LHCN-M2 (cell line): ENCODE results near the genes DDOST, KIF17, RAP1GAP and USP48.

GRCh38 chr1:20486588-20487781 lies 975 bp upstream of the CAMK2N1 start:
- RAMPAGE, long total RNA, result no peak

- RAMPAGE, long total RNA, result no peak
Measured at GRCh38 chr1:20589255-20590176, 619 bp downstream of the CDA start.

- RAMPAGE, long total RNA, result no peak
Measured at GRCh38 chr1:20661138-20662057, at the start of gene DDOST. Gene DDOST (minus strand): TSS chr1:20661369.

GRCh38 chr1:20666786-20667207 lies 5.6 kb upstream of the DDOST start:
- RAMPAGE, long total RNA, result no peak

DNA sequence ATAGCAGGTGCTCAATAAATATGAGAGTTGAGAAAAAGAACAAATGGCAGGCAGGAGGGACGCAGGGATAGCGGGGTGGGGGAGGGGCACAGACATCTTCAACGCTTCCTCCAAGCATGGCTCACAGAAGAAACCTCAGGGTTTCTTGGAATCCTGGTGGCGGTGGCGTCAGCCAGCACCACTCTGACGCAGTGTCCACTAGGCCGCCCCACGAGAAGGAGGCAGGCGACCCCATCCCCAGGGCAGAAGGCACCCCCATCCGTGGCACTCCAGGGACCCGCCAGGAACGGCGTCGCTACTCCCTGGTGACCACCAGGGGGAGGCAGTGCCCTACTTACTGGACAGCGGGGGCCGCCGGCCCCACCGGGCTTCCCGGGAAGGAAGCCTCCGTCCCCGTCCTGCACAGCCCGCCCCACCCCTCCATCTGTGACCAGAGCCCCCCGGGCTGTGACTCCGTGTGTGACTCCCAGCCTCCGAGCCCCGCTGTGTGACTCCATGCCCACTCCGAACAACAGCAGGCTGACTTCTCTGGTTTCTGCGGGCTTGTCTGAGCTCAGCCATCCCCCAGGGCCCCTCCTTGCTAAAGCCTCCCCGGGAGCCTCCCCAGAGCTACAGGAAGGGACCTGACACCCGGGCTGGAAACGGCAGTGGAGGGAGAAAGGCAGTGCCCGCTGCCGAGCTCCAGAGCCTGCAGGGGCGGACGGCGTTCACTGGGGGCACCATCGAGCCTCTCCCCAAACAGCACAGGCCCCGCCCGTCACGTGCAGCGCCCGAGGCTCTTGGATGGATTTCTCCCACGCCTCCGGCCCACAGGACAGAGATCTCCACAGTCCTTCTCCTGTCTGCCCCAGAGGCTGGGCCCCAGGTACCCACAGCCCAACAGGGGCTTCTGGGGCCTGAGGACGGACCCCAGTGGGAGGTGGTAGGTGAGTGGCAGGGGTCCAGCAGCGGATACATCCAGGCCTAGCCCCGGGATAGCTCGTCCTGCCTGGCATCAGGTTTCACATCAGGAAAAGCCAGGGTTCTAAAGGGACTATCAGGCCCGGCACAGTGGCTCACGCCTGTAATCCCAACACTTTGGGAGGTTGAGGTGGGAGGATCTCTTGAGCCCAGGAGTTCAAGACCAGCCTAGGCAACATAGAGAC lies 21.1 kb downstream of the KIF17 start:
- RAMPAGE, long total RNA, result no peak

- RAMPAGE, long total RNA, result no peak
Measured at GRCh38 chr1:20717384-20718422, at the start of gene KIF17. Gene KIF17 (minus strand): TSS chr1:20718007.

- RAMPAGE, long total RNA, result no peak
Measured at GRCh38 chr1:20985792-20986419, 190.8 kb downstream of the EIF4G3 start.

GRCh38 chr1:21175650-21176467 lies 838 bp downstream of the EIF4G3 start:
- RAMPAGE, long total RNA, result no peak

DNA sequence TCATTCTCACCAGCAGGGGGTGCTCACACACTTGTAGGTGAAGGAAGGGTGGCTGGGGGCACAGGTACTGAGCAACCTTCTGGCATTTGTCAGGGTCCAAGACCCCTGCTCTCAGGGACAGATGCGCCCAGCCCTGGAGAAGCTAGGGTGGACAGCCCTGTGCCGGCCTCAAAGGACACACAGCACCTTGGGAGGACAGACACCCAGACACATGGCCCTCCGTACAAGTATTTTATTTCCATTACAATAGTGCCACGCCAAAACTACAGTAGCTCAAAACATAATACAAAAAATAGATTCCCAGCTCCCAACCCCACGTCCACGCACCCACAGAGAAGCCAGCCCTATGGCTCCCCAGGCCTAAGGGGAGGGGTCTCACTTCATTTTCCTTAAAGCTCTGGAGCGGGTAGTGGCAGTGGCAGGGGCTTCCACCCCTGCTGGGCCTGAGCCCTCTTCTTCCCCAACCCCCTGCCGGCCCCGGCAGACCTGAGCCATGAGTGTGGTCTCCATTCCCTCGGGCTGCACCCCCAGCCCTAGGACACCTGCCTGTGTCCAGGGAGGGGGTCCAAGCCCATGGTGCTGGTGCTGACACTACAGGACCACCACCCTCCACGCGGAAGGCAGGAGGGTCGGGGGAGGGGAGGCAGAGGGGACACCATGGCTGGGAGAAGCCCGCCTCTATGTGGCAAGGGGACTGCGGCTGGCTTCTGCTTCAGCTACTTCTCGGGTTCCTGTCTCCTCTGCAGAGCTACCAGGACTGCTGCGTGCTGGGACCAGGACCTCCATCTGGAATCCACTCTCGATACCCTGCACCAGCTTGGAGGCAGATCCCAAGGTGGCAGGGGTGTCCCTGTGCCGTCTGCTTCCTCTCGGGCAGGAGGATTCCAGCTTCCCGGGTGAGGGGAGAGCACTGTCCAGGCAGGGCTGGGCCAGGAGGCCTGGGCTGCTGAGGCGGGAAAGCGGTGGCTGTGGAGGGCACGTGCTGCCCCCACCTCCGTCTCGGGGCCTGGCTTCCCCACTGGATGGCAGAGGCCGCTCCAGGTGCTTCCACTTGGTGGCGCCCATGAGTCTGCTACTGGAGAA lies 40.7 kb upstream of the EIF4G3 start:
- RAMPAGE, long total RNA, result no peak

DNA sequence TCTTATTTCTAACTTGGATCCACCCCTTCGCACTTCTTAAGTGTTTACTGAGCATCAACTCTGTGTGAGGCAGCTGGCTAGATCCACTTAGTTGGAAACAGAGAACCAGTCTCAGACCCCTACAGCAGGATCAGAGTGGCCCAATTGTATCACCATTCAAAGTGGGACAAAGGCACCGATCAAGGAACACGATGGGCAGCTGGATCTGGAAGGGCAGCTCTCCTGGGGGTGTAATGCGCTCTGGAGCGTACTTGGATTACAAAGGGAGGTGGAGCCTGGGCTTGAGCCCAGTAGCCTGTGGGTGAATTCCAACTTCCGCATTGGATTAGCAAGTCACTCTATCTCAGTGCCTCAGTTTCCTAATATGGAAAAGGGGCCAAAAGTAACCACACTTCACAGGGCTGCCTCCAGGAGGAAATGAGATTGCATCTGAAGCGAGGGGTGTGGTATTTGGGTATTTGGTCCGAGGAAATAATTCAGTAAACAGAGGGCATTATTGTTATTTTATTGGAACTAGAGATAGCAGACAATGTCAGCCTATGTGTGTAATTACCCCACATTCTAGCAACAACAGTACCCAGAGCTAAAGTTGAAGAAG lies 11.9 kb downstream of the ECE1 start:
- RAMPAGE, long total RNA, result no peak

GRCh38 chr1:21294247-21295044 lies 4.2 kb upstream of the ECE1 start:
- RAMPAGE, long total RNA, result no peak

DNA sequence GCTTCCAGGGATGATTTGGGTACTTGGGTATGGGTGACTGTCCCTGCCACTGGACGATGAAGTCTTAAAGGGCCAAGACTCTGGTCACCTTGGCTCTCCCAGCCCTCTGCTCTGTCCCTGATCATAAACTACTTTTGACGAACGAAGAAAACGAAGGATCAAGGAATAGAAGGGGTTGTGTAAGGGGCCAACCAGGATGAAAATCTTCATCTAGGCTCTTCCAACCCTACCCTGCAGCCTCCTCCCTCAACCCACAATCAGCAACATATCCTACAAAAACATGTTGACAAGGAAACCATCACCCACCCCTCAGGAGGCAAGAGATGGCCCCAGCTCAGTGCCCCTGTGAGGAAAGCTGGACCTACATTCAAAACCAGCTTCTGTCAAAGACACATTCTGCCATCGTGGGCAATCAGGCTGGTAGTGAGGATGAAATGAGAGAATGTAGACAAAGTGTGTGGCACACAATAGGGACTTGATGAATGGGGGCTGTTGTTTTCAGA lies 20.5 kb upstream of the ECE1 start:
- RAMPAGE, long total RNA, result no peak

DNA sequence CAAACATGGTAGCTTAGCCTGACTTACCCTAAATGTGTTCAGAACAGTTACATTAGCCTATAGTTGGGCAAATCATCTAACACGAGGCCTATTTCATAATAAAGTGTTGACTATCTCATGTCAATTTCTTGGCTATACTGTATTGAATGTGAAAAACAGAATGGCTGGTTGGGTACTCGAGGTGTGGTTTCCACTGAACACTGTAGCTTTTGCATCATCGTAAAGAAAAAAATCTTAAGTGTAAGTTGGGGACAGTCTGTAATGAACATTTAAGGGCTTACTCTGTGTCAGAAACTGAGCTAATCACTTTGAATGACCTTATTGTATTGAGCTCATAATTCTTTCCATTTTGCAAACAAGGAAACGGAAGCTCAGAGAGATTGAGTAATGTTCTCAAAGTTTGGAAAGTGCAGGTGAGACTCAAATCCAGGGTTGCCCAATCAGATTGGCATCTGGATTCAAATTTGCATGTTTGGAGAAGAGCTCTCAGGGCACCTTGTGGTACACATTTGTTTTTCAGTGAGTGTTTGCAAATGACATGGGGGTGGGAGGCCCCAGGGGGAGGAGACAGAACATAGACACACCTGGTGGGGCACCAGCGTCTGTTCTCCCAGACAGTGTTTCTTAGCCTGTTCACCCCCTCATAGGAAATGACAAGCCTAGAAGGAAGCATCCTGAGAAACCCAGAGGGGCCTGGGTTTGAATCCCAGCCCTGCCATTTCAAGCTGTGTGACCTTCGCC lies 7.9 kb downstream of the ALPL start:
- RAMPAGE, long total RNA, result no peak

GRCh38 chr1:21541287-21541869 lies 32.2 kb downstream of the ALPL start:
- RAMPAGE, long total RNA, result no peak

GRCh38 chr1:21541870-21542441 lies 32.7 kb downstream of the ALPL start:
- RAMPAGE, long total RNA, result no peak

DNA sequence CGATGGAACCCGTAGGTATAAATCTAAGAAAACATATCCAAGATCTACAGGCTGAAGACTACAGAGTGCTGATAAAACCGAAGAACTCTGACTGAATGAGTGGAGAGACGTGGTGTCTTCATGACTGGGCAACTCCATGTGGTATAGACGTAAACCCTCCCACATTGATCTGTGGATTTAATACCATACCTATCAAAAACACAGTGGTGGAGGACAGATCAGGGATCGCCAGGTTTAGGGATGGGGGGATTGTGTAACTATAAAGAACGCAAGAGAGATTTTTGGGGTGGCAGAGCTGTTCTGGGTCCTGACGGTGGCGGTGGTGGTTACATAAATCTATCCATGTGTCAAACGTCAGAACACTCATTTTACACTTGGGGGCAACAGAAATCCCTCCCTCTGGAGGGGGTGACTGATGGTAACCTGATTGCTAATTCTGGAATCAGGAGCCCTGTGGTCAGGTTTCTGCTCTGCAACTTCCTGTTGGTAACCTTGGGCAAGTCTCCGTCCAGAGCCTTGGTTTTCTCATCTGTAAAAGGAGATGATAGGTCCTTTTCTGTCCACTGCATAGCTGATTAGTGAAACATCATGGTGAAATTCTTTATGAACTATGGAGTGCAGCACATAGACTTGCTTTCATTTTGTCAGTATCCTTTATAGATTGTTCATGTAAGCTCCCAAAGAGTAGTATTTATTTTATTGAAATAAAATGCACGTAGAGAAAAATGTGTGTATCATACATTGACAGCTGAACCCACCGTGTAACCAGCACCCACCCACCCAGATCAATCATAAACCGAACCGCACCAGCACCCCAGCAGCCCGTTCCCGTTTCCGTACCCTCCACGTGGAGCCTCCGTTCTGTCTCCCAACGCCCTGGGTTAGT lies 40.9 kb downstream of the ALPL start:
- RAMPAGE, long total RNA, result no peak

GRCh38 chr1:21641826-21642405 lies 27.2 kb downstream of the RAP1GAP start:
- RAMPAGE, long total RNA, result no peak

DNA sequence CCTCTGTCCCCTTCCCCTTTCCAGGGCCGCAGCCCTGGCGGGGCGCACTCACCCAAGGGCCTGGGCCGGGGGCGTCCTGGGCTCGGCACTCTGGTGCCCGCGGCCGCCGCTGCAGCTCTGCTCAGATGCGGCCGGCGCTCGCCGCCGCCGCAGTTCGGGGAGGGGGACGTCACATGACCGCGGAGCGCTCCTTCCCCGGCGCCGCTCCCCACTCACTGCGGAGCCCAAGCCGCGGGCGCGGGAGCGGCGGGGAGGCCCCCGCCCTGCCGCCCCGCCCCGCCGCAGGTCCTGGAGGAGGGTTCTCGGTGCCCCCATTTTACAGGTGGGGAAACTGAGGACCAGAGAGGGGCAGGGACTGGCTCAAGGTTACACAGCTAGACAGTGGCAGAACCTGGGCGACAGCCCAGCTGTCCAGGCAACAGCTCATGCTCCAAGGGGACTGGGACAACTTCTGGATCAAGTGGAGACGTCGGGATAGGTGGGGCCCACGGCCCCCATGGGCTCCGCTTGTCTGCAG lies at the start of gene RAP1GAP:
RAP1GAP (minus strand) TSS at position 156 of the 517 bp plus-strand sequence.
- RAMPAGE, long total RNA, result no peak

DNA sequence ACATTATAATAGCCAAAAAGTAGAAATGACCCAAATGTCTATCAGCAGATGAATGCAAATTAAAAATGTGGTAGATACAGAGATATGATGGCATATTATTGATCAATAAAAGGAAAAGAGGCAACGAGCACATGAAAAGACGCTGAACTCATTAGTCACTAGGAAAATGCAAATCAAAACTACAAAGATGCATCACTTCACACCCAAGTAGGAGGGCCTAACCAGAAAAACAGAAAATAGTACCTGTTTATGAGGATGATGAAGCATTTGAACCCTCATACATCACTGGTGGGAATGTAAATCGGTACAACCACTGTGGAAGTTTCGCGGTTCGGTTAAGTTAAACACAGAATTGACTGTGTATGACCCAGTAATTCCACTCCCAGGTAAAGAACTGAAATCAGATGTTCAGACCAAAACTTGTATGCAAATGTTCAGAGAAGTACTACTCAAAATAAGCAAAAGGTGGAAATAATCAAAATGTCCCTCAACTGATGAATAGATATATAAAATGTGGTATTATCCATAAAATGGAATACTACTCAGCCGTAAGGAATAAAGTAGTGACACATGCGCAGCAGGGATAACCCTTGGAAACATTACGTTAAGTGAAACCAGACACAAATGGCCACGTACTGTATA lies 3.1 kb downstream of the USP48 start:
- RAMPAGE, long total RNA, result no peak

DNA sequence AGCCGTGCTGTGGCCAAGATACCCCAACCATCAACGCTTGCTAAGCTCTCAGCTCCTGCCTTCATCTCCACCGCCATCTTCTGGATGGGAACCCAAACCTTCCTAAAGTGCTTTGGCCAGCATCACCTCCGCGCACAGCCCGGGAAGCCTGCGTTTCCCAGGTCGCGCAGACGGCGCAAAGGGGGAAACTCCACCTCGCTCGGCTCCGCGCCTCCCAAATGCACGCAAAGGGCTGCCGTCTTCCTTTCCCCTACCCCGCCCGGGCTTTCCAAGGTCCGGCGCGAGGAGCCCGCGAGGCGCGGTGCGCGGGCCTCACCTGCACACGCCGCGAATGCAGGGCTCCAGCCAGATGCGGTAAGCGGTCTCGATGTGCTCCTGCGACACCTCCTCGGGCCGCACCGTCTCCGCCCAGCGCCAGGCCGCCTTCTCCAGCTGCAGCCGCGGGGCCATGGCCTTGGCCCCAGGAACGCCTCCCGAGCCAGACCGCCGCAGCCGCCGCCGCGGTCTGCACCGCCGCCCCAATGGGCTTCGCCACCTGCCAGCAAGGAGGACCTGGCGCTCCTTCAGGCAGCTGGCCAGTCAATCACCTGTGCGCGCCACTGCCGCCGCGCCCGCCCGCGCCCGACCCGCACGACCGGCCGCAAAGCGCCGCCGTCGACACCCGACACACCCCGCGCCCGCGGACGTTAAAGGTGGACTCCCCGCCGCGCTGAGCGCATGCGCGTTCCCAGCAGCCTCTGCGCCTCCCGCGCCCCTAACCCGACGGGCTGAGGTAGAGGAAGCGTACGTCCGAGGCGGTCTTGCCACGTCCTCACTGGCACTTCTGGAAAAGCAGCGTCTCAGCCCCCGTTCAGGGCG lies at the start of gene USP48:
USP48 (minus strand) TSS at position 642 of the 858 bp plus-strand sequence.
- RAMPAGE, long total RNA, result no peak